RPMI7951 (cell line): Measurements from ENCODE around the genes KIF5B and EPC1.

DNA sequence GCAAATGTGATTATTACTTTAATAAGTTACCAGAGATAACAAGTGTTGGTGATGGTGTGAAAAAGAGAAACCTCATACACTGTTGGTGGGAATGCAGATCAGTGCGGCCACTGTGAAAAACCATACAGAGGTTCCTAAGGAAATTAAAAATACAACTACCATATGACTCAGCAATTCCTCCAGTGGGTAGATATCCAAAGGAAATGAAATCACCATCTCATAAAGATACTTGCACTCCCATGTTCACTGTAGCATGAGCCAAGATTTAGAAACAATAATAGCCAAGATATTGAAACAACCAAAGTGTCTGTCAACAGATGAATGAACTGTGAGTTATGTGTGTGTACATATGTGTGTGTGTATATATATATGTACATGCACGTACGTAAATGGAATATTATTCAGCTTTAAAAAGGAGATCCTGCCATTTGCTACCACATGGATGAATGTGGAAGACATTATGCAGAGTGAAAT, 26.7 kb downstream of the ZNF438 start:
- RAMPAGE, long total RNA: no peak

- RAMPAGE, long total RNA: no peak
Measured at GRCh38 chr10:31073956-31074389, 42.3 kb upstream of the ZNF438 start.

GRCh38 chr10:31376333-31376687, 57.3 kb downstream of the ZEB1 start:
- RAMPAGE, long total RNA: no peak

GRCh38 chr10:31602423-31602987, 283.5 kb downstream of the ZEB1 start:
- RAMPAGE, long total RNA: no peak

GRCh38 chr10:31623458-31623768, 304.4 kb downstream of the ZEB1 start:
- RAMPAGE, long total RNA: no peak

GRCh38 chr10:31759661-31760243, 168.9 kb downstream of the ARHGAP12 start:
- RAMPAGE, long total RNA: no peak

DNA sequence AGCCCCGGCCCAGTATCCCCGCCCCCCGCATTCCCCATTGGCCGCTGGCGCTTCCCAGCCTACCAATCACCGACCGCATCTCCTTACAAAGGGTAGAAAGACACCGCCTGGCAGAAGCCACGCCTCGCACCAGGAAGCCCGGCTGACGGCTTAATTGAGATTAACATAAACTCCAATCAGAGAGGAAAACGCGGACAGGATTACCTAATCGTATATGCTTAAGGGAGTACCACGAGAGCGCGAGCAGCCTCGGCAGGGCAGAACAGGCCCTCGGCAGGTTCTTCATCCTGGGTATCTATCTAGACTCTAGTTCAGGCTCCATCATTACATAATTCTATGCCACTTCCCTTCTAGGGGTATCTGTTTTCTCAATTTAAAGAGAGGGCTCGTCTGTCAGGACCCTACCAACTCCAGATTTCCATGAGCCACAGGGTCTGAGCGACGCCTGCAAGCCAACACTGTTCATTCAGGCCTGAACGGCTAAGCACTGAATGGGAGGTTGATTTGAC, 168.3 kb downstream of the ARHGAP12 start:
- RAMPAGE, long total RNA: no peak

- RAMPAGE, long total RNA: no peak
Measured at GRCh38 chr10:32028213-32029033, 27.8 kb downstream of the KIF5B start.

GRCh38 chr10:32033539-32034101, 22.6 kb downstream of the KIF5B start:
- RAMPAGE, long total RNA: no peak

- RAMPAGE, long total RNA: no peak
Measured at GRCh38 chr10:32035879-32036192, 20.4 kb downstream of the KIF5B start.

DNA sequence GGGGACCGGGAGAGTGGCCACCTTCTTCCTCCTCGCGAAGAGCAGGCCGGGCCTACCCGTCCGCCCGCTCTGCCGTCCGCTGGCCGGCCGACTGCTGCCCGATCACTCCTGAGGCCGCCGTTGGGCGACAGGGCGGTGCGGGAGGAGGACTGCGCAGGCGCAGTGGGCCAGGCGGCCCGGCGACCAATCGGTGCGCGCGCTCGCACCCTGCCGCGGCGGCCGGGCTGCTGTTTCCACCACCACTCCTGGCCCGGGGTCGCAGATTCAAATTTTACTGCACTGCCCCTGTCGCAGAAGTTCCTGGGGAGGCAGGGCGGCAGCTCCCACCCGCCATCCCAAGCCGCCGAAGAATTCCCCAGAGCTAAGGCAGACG, at the start of gene KIF5B:
TSS of gene KIF5B (minus strand) at position 129 of the 373 bp plus-strand sequence.
- RAMPAGE, long total RNA: start-site peak on the minus strand centred at position 109 of the sequence, 41 bp wide, 42 and 281 reads in 2 replicates

DNA sequence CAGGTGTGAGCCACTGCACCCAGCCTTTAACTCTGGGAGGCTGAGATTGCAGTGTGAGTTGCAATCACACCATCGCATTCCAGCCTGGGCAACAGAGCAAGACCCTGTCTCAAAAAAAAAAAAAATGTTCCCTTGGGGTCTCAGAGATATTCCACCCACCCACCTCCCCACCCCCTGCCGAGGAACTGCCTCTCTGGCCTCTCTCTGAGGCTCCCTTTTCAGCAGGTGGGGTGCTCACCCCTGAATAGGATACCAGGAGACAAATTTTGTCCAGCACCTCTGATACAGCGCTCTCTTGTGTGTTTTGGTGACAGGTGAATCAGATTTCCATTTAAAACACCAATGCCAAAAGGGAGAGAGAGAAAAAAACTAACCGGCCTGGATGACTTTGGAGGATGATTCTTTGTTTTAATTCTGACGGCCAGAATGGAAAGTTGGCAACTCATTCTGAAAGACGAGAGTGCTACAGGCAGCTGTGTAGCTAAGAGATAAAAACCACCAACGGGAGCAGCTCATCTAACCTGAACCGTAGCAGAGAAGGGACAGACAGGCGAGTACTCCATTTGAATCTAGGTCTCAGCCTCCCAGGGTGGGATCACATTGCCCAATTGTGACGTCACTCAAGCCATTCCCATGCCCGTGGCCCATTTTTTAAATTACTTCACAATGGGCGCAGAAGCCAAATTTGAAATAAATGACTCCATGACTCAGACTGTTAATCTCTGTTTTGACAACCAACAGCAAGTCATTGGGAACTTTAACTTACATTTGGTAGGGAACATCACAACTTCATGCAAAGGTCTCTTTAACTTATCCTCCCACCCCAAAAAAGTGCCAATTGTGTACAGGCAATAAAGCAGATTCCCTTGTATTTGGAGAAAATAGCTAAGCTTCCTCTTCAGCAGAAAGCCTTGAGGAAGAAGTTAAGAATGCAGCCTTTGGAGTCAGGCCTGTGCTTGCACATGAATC, 92.9 kb upstream of the KIF5B start:
- RAMPAGE, long total RNA: no peak

GRCh38 chr10:32266975-32267954, 79.7 kb downstream of the EPC1 start:
- RAMPAGE, long total RNA: no peak

DNA sequence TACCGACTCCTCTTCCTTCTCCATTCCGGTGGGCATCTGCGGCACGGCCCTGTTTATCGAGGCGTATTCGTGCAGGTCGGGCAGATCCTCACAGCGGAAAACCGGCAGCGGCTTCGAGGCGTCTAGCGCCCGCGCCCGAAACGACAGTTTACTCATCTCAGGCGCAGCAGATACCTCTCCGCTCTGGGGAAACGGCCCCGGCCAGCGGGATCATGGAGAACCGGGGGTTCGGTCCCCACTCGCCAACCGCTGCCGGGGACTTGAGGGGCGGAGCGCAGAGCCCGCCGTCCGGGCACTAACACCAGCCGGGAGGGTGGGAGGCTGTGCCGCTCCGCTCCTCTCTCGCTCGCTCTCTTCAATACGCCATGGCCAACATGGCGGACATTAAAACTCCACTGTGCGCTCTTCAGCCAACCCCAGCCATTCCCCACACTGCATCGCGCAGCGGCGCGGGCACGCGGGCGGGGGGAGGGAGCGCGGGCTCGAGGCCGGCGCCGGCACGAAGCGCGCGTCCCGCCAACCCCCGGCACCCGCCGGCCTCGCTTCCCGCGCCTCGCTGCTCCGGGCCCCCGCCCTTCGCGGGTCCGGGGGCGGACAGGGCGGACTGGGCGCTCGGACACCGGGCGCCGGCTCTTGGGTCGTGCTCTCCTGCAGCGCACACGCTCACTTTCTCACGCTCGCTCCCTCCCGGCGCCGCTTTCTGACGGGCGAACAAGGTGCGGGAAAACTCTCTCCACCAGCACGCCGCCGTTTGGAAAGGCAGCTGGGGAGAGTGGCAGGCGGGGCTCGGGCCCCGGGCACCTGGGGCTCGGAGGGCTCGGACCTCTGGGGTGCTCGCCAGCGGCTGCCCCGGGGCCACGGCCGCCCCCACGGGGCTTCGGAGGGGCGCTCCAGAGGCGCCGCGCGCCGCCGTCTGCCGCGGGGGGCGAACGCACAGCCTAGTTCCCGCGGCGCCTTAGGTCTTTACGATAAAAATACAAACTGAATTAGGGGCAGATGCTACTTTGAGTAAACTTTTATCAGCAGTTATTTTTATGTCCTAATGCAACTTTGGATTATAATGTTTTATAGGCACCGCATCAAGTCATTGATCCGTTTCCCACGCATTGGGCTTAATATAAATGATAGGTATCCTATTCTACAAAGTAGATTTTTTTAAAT, at the start of gene EPC1:
TSS of gene EPC1 (minus strand) at position 399 of the 1,161 bp plus-strand sequence.
- RAMPAGE, long total RNA: start-site peak on the minus strand centred at position 405 of the sequence, 102 bp wide, 25 and 55 reads in 2 replicates

- RAMPAGE, long total RNA: no peak
Measured at GRCh38 chr10:32348302-32348578, 1.3 kb upstream of the EPC1 start.

- RAMPAGE, long total RNA: no peak
Measured at GRCh38 chr10:32923812-32924409, 34.1 kb downstream of the ITGB1 start.

GRCh38 chr10:32944002-32944424, 14.0 kb downstream of the ITGB1 start:
- RAMPAGE, long total RNA: no peak

DNA sequence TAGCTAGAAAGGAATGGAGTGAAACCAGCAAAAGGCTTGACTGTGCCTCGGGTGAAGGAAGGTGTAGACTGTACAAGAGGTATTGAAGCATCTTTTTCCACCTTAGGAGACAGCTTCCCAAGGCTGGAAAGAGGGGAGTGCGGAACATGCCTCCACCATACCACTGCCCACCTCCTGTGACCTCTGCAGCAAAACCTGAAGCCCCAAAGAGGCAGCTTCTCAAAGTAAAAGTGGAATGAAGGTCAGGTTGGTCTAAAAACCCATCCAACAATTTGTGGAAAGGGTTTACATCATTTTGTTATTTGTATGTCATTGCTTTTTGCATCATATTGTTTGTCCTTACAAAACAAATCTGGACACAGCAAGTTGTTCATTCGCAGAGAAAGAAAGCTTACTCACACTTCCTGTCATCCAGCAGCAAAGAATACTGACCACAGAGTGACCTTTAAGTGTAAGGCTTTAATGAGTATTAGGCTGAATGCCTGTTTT, 27.5 kb upstream of the ITGB1 start:
- RAMPAGE, long total RNA: no peak

DNA sequence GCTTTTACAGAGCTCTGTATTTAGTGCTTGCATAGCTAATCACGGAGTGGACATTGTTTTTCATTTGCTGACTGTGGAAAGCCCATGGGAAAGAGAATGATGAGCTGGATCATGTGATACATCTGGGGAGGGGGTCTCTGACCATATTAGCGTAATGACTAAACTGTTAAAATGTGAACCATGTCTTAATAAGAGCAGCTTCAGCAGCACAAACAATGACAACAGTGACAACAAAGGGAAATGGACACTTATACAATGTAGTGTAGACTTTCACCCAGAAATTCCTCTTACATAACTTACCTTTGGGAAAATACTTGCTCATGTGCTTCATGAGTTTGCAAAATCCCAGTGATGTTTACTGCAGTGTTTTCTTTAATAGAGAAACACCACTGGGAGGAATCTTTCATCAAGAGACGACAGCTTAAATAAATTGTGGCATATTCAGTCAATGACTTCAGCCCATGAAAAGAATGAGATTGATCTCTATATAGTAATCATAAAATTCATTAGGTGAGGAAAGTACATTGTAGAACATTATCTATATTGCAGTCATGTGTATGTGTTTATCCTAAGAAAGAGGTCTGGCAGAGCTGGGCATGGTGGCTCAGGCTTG, 44.1 kb upstream of the ITGB1 start:
- RAMPAGE, long total RNA: no peak

DNA sequence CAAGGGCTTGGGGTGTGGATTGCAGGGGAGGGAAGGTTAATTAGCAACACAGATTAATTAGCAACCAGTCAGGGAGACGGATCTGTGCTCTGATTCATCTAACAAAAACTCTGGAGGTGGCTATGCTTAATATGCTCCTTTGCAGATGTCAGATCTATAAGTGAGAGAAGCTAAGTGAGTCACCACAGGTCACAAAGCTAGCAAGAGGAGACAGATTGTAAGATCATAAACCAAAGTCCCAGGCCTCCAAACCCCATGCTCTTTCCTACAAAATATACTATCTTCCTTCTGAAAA, 178.8 kb upstream of the ITGB1 start:
- RAMPAGE, long total RNA: no peak